Ureter (tissue), 1 donor: ENCODE results near the gene ATP2C2.

DNA sequence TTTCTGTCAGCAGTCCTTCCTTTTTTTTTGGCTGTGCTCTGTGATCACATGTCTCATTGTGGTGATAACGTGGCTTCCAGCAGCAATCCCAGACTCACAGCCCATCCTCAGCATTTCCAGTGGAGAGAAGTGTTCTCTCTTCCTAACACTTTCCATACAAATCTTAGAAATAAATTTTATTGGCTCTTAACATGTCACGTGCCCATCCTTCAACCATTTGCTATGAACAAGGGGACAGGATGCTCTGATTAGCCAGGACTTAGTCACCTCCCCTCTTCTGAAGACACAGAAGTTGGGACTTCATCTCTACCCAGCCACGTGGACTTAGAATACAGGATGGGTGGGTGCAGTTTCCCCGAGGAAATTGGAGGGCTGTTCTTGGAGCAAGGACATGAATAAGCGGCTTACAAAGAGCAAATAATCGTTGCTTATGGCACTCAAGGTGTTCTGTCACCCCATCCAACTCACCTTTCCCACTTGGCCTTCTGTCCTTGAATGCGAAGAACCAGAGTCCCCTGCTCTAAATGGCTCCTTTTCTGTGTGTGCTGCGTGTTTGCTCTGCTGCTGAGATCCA is 74.9 kb downstream of the CDH13 start:
- PRO-cap, result no peak

- PRO-cap, result no peak
These were observed 369.2 kb downstream of the CDH13 start for GRCh38 chr16:82995886-82996545.

DNA sequence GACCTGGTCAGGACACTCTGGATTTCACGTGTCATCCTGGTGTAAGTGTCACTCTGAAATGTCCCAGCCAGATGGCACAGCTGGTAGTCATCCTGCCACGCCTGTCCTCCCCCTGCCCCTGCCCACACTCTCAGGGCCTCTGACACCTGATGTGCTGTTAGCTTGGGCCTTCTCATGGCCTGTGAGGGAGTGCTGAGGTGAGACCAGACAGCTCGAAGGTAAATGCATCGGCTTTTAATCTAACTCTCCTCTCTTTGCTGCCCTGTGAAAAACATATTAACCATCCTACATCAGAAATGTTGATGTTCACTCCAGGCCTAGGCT is 13.7 kb downstream of the MLYCD start:
- PRO-cap, result no peak

DNA sequence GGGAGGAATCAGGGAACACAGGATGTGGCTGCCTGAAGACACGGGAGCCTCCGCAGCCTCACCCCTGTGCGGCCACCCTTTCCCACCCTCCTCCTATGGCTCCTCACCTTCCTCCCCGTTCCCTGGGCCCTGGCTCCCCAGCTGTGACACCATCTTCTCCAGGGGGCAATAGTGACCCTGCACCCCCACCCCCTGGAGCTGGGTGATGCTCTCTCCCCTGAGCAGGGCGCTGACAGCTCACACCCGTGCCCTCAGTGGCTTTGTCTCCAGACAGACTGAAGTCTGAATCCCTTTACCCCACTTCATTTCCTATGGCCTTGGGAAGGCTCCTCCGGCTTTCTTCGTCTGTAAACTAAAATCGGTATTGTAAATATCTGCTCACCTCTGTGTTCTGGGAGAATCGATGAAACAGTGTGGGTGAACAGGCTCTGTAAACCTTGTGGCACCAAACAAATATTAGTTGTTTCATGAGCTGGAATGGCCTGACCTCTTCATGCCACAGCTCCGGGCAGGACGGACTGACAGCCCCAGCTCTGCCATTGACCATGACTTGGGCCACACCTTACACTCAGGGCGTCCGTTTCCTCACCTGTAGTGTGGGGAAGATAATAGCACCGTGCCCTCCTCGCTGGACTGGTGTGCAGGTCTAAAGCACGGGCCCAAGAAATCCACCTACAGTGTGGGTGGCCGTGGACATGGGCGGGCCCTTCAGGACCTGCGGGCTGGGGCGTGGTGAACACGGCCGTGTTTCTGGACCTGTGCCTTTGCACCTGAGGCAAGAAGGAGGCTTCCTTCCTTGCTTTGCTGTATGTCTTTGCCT is 6.3 kb upstream of the OSGIN1 start:
- PRO-cap, result no peak

GRCh38 chr16:83947688-83948334 is 5.2 kb upstream of the OSGIN1 start:
- PRO-cap, result no peak

GRCh38 chr16:83963190-83963931 is 4.7 kb upstream of the NECAB2 start:
- PRO-cap, result no peak

DNA sequence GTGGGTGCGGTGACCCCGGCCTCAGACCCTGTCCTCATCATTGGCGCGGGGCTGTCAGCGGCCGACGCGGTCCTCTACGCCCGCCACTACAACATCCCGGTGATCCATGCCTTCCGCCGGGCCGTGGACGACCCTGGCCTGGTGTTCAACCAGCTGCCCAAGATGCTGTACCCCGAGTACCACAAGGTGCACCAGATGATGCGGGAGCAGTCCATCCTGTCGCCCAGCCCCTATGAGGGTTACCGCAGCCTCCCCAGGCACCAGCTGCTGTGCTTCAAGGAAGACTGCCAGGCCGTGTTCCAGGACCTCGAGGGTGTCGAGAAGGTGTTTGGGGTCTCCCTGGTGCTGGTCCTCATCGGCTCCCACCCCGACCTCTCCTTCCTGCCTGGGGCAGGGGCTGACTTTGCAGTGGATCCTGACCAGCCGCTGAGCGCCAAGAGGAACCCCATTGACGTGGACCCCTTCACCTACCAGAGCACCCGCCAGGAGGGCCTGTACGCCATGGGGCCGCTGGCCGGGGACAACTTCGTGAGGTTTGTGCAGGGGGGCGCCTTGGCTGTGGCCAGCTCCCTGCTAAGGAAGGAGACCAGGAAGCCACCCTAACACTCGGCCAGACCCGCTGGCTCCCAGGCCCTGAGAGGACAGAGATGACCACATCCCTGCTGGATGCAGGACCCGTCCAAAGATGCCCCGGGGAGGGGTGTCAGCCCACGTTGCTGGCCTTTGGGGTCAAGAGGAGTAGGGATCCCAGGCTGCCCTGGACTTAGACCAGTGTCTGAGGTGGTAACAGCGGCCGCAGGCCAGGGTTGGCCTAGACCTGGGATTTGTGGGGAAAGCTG is 2.4 kb upstream of the NECAB2 start:
- PRO-cap, result no peak

DNA sequence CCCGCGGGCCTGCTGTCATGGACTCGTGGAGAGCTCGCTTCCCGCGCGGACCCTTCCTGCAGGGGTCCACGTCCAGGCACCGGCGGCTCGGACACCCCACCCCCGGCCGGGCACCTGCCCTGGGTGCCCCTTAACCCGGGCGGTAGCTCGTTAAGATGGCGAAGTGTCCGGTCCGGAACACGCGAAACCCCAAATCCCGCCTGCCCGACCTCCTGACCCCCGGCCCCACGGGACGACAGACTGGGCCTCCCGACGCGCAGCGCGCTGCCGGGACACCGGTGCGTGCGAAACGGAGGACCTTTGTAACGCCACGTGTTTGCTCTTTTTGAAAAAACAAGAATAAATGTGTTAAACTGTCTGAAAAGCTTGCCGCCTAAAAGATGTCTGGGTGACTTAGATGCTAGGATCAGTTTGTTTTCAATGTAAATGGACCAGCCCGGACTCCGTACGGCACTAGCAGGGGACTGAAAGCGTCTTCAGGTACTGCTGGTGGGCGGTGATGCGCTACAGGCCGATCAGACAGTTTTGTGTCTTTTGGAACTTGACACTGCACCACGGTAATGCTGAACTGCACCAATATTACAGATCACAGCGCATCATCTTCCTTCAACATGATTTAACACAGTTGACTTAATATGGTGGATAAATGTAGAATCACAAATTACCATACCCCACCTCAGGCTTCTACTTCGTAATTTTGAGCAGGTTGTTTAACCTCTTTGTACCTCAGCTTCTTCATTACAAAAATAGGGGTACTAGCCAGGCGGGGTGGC is 637 bp upstream of the MBTPS1 start:
- PRO-cap, result no peak

GRCh38 chr16:84199730-84200463 is 8.9 kb downstream of the ADAD2 start:
- PRO-cap, result bidirectional peak, plus-strand start at chr16:84200151, minus-strand start at chr16:84199999

DNA sequence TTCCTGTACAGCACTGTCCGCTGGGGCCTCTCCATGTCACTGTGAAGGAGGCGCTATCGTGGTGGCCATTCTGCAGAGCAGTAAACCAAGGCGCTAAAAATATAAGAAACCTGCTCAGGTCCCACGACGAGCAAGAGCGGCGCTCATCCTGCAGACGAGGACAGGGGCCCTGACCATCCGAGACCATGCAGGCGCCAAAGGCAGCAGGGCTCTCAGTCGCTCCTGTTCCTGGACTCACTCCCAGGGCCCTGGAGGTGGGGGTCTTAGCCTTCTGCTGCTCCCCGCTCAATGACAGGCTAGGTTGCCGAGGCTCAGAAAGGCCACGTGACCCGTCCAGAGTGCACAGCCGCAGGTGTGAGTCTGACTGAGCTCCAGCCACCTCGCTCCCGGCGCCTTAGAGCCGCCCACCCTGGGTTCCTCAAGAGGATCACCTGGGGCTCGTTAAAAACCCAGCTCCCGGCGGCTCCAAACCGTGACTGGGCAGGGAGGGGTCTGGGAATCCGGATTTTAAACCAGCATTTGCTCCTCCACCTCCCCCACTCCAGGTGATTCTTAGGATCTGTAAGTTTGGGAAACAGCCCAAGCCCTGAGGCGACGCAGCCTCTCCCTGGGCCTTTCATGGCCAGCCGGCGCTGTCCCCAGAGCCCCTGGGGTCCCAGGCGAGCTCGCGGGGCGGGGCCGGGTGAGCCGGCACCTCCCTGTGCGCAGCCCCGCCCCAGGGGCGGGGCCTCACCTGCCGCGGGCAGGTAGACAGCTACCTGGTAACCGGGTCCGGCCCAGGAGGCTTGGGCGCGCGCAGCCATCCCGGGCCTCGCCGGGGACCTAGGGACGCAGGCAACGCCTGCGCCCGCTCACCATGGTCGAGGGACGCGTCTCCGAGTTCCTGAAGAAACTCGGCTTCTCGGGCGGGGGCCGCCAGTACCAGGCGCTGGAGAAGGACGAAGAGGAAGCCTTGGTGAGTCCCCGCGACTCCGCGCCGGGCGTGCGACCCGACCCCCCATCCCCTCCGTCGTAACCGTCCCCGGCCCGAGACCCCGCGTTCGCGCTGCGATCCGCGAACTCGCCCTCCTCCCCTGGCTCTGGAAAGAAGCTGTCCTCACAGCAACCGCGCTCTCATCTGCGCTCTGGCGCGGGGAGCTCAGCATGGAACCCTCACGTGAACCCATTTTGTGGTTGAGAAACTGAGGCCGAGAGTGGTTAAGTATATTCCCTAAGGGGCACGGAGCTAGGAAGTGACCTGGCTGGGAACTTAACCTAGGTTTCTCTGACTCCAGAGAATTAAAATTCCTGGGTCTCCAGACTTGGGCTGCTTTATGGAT is at the start of gene ATP2C2:
Gene ATP2C2 (plus strand): TSS at position 779 of the 1,319 bp plus-strand sequence.
- PRO-cap, result no peak

- PRO-cap, result no peak
These were observed 61.0 kb downstream of the MEAK7 start for GRCh38 chr16:84443450-84443873.

- PRO-cap, result no peak
These were observed 2.9 kb upstream of the MEAK7 start for GRCh38 chr16:84507209-84507811.

GRCh38 chr16:84566138-84566919 is 51.5 kb downstream of the COTL1 start:
- PRO-cap, result no peak

DNA sequence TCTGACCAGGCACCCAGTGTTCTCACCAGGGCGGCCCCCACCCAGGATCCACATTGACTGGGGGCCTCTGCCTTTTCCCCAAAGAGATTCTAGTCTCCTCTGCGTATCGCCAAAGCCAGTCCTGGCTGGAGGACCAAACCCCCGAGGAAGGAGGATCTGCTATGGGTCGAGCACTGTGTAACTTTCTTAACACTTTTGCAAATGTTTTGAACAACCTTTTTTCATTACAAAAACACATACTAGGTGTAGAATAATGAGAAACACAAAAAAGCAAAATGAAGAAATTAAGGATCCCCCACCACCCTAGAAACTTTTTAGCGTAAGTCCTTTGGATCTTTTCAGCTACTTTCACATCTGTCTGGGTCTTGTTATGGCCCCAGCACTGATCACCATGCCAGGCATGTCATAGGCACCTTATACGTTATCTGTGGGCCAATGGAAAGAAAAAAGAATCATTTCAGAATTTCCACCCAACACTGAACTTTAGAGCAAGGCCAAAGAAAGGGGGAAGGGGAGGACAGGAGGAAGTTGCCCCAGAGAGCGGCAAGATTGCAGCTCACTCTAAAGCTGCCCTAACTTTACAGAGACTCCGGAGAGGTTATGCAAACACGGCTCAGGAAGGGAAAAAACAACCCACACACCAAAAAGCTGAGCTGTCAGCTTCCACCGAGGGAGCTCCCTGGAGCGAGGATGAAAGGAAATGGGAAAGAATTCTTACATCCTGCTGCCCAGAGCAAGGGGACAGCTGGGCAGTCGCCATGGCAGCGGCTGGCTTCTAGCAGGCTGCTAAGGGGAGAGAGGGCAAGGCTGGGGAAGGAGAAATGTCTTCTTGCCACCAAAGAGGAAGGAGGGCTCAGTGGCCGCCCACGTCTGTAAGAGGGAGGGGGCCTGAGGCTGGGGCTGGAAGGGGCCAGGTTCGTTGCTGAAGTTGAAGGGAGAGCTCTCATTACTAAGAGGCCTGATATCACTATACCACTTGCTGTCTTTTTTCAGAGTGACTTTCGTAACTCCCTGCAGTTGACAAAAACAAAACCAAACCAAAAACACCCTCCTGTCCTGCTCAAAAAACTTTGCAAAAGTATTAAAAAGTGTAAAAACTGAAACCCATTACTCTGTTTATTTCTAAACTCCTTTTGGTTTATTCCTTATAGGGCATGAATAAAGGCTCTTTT is 18.3 kb downstream of the COTL1 start:
- PRO-cap, result no peak

DNA sequence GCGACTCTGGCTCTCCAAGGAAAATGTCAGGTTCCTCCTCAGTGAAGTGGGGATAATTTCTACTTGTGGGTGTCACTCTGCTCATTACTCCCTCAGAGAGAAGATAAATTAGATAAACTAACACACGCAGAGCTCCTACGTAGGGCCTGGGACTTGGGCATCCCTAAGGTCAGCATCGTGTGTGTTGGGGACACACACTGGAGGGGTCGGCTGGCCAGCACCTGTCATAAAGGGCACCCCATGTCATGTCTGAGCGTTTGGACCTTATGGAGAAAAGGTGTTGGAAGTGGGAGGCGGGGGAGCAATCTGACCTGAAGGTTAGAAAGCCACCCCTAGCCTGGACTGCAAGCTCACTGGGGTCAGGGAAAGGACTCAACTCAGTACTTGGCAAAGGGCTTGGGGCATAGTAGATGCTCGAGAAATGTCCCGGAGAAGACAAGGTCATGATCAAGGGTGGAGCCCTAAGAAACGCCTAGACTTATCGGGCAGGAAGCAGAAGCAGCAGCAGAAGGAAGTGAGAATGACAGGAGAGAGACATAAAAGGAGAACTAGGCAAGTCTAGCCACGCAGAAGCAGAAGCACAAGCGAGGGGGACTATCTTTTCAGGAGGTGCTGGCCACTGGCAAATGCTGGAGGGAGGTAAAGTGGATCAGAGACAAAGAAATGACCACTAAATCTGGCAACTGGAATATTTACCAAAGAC is 10.3 kb downstream of the COTL1 start:
- PRO-cap, result no peak

GRCh38 chr16:84609382-84610252 is 8.3 kb downstream of the COTL1 start:
- PRO-cap, result no peak

- PRO-cap, result no peak
These were observed 54.4 kb downstream of the USP10 start for GRCh38 chr16:84754056-84754817.

- PRO-cap, result no peak
These were observed 5.2 kb downstream of the CRISPLD2 start for GRCh38 chr16:84825000-84825429.

DNA sequence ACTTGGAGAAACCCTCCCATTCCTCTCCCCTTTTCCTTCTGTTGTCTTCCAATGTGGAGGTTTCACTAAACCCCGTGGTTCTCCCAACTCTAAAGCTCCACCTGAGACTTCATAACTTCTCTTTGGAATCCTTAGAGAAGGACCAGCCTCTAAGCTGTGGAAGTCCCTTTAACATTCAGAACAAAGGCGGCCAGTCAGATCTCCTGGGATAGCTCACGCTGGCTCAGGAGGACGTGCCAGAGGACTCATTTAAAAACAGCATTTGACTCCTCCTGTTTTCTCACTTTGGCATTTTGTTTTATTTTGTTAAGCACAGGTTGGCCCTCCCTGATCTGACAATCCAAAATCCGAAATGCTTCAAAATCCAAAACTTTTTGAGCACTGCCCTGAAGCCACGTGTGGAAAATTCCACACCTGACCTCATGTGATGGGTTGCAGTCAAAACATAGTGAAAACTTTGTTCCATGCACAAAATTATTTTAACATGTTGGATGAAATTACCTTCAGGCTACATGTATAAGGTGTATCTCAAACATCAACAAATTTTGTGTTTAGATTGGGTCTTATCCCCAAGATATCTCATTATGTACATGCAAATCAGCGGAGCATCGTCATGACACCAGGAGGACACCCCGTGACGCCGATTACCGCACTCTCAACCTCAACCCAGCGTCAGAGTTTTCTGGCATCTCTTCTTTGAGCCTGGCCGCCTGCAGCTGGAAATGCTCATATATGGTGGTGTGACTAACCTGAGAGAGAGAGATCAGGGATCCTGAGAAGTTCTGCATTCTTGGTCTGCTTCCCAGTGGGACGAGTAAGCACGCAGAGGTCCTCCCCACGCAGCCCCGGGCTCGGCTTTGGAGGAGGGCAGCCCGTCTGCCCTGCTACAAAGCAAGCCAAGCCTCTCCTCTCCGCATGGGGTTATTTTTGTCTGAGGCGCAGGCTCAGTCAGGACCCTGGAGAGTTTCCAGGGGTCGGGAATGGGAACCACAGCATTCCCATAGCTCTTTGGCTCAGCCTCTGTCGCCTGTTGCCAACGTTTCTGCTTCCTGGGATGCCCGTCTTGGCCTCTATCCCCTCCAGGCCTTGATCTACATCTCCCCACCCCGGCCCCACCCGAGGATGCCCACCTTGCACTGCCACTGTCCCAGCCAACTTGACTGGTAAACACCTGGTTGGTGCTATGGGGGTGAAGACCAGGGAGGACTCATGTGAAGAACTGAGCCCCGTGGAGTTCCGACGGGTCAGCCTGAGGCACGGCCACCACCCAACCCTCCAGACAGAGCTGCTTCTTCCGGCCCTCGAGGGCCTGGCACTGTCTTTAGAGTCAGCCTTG is 16.3 kb downstream of the CRISPLD2 start:
- PRO-cap, result bidirectional peak, plus-strand start at position 1,039 of the sequence, minus-strand start at position 859 of the sequence

DNA sequence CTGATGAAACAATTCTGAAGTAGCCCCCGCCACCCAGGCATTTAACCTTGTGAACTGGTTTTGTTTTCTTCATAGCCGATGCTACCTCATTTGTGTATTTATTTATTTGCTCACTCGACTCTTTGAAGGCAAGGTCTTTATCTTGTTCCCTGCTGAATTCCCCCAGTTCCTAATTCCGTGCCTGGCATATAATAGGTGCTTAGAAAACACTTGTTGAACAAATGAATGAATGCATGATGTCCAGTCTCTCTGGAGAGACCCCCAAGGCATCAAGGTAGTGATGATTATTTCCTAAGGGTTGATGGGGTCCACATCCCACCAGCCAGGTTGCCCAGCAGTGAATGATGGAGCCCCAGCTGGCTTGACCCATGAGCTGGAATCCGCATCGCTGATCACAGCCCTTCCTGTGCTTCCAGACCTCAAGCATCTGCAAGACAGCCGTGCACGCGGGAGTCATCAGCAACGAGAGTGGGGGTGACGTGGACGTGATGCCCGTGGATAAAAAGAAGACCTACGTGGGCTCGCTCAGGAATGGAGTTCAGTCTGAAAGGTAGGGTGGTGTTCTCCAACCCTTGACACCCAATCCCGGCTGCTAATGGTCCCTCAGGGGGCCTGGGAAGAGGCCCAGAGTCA is 69.1 kb downstream of the CRISPLD2 start:
- PRO-cap, result no peak